LHCN-M2 (cell line): ENCODE measurements around a stretch of chr14.

- RAMPAGE, long total RNA = no peak
These were observed 21.7 kb downstream of the CIPC start for GRCh38 chr14:77119733-77120263.

DNA sequence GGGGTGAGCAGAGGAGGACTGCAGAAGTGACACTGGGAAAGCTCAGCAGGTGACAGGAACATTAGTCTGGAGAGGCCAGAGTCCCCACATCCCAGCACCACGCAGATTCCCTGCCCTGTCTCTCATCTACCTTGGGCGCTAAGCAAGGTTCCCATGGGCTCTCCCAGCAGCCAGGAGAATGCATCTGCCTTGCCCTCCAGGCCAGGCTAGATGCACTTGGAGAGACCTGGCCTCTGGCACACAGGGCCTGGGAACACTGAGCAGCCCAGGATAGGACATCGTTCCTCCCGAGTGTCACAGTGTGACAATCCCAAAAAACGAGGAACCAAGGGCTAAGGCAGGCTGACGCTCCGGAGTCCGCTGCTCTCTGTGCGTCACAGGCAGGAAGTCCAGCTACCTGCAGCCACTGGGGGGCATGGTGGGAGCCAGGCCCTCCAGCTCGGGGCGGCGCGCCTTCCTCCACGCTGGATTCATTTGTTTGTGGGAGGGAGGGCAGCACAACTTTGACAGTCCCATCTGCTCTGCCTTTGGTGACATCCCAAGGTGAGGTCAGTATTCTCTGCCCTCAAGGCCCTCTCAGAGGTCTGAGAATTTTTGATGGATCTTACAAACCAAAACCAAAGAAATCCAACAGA lies 5.4 kb upstream of the NGB start:
- RAMPAGE, long total RNA = no peak

DNA sequence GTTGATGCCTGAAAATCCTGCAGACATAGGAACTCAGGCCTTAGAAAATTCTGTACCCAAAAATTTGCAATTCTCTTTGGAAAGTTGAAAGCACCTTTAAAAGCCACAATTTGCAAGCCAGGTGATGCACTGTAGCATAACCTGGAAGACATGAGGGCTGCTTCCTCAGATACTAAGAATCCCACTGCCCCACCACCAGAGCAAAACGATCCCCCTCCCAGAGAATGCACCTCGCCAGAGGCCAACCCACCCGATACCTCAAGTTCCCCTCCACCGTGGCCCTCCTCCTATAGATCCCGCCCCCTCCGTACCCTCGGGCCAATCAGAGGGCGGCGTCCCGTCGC lies 660 bp downstream of the POMT2 start:
- RAMPAGE, long total RNA = no peak

- RAMPAGE, long total RNA = no peak
These were observed 359 bp downstream of the VIPAS39 start for GRCh38 chr14:77456995-77457489.

DNA sequence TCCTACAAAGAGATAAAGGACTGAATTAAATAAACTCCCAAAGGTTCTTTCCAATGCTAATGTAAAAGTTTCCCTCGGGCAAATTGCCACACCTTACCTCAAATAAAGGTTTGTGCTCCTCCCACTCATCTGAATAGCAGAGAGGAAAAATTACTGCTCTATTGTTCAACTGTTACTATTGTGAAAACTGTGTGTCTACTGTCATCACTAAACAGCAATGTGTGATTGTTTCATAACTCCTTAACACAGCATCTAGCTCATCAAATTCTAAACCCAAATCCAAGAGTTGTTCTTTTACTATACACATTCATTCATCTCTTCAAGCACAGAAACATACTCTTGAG lies 3.2 kb downstream of the SPTLC2 start:
- RAMPAGE, long total RNA = no peak

GRCh38 chr14:77615329-77616057 lies 944 bp downstream of the SPTLC2 start:
- RAMPAGE, long total RNA = no peak

- RAMPAGE, long total RNA = no peak
These were observed 10.2 kb downstream of the SLIRP start for GRCh38 chr14:77717938-77718670.

GRCh38 chr14:77965641-77966449 lies 165.9 kb downstream of the ADCK1 start:
- RAMPAGE, long total RNA = no peak

GRCh38 chr14:77979599-77980100 lies 179.7 kb downstream of the ADCK1 start:
- RAMPAGE, long total RNA = no peak

DNA sequence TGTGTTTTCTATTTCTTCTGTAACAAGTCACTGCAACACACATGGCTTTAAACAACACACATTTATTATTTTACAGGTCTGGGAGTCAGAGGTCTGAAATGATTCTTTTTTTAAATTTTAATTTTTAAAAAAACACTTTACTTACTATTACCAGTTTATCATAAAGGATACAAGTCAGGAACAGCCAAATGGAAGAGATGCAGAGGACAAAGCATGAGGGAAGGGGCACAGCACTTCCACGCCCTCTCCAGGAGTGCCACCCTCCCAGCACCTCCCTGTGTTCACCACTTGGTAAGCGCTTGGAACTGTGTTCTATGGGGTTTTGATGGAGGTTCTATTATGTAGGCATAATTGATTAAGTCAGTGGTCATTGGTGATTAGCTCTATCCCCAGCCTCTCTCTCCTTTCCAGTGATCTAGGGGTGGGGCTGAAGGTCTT lies 69.7 kb upstream of the NRXN3 start:
- RAMPAGE, long total RNA = no peak

DNA sequence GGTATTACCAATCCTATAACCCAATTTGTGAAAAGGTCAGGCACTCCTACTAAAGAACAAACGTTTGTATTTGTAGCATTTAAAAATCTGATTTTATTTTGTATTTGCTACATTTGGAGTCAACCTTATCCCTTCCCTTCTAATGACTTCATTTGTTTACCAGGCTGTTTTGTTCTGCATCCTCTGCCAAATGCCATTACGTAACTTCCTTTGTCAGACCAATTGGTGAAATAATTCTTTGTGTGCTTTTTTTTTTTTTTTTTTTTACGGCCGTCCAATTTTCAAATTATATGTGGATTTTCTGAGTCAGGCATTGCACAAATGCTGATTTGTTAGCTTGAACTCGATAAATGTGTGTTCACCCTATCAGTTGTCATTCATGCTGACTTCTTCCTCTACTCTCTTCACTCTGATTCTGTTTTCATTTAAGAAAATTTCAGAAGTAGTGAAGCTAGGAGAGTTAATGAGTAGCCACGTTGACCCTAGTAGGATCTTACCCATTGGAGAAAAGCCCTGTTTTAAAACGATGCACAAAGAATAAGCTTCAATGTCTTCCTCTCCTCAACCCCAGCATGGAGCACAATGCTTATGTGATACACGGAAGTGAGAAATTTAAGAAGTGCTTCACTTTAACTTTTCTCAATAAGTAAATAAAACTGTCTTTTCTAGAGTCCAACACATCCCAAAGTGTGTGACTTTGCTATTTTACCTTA lies 386.2 kb downstream of the DIO2 start:
- RAMPAGE, long total RNA = no peak

GRCh38 chr14:80899846-80900401 lies 41.6 kb downstream of the CEP128 start:
- RAMPAGE, long total RNA = no peak

DNA sequence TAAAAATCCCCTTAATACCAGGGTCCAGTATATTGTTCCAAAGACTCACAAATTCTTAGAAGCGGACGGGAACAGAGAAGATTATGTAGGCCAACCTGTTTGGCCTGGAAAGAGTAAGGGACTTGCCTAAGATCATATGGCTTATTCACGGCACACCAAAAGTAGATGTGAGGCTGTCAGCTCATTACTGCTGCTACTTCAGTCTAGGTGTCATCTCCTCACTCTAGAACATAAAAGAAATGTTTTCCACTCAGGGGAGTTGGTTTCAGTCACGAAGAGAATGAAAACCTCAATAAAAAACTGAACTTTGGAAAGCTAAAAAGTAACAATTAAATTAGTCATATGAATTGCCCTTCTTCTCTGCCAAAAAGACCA lies 607 bp upstream of the CEP128 start:
- RAMPAGE, long total RNA = no peak

GRCh38 chr14:80956832-80957696 lies 1.6 kb downstream of the TSHR start:
- RAMPAGE, long total RNA = no peak

- RAMPAGE, long total RNA = no peak
These were observed 44.6 kb downstream of the GTF2A1 start for GRCh38 chr14:81176163-81176608.

DNA sequence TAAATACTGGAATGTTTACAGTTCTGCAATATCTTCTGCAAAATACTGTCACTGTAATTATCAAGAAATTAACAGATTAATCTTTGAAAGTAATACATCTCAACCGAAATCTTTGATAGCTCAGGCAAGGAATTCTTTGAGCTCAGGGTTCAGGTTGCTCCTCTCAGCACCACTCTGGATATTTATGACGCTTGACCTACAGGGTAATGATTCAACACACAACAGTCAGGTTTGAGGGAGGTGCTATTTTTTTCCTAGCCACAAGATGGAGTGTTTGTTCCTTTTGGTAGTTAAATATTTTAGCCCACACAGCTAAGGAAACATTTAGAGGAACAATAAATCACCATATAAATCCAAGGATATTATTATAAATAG lies 48.6 kb upstream of the GTF2A1 start:
- RAMPAGE, long total RNA = no peak

DNA sequence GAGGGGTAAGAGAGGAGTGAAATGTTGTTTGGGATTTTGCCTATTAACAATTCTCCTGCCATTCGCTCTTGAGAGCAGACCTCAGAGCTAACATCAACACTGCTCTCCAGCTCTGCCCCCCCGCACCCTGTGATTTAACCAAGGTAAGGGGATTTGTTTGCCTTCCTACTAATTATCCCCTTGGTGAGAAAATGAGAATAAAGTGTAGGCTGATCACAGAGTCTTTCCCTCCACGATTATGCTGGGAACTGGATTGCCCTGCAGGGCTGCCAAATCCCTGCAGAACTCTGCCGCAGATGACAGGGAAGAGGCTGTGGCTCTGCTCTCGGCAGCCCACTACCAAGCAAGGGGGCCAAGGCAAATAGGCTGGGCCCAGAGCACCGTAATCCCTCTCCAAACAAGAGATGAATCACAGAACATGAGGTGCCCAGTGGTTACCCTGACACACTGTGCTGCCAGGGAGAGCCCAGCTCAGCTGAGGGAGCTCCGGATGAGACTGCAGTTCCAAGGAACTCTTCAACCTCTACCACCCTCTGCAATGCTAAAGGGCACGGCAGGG lies 34.0 kb downstream of the STON2 start:
- RAMPAGE, long total RNA = no peak

DNA sequence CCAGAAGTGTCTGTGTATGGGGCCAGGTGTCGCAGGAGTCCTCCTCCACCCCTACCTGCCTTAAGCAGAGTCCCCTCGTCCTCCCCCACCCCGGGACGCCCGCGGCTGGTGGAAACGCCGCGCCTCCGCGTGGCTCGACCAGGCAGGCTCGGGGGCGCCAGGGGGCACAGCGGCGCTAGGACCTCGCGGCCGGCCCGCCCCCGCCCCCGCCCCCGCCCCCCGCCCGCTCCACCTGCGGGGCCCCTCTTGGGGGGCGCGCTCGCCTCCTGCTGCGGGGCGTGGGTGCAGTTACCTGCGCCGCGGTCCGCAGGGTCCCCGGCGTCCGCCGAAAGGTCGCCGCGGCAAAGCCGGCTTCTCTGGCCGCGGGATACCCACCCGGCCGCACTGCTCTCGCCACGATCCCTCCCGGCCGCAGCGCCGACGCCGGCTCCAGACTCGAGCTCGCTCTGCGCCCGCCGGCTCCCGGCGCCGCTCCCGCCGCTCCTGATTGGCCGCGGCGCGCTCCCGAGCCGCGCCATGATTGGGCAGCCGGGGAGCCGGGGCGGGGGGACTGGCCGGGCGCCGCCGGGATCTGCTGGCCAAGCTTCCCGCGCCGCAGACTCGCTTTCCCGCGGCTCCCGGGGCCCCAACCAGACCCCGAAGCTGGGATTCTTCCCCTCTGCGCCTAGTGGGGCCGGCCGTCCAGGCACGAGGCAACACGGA lies 36.1 kb upstream of the STON2 start:
- RAMPAGE, long total RNA = start-site peak on the minus strand centred at position 425 of the sequence, 37 bp wide, 35 reads

DNA sequence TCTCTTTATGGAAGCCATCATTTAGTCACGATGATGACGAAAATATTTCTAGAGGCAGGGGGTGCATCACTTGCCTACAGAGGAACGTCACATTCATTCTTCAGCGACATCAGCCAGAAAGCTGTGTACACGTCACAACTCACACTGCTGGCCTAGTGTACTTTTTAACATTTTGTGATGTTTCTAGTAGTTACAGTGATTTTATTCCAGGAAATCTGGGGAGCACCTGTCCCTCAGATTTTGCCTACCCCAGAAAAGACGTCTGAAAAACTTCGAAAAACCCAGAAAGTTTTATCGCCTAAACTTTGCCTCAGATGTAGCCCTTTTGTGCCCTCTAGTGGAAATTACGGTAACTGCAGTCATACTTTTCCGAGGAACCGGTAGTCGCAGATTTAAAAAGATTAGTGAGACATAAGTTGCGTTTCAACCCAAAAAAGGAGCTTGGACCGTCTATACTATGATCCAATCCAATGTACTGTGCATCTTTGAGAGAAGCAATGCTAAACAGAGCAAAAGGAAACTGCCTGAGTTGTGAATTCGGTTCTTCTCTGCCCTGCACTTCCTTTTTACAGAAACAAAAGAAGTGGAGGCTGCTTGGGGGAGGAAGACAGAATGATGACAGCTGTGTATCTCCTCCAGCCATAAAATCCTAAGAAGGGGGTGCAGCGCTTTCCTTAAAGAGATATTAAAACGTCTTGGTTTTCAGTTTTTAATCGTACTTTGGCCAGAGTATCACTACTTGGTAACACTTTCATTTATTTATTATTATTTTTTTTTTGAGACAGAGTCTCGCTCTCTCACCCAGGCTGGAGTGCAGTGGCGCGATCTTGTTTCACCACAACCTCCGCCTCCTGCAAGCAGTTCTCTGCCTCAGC lies 64.5 kb upstream of the STON2 start:
- RAMPAGE, long total RNA = no peak

- RAMPAGE, long total RNA = no peak
These were observed 16.3 kb downstream of the SEL1L start for GRCh38 chr14:81517287-81517834.